Fallopian tube (tissue), 1 donor: ENCODE results near the genes P2RY6, RAB6A, DNAJB13 and CHRDL2.

- PRO-cap, result no peak
Observed at GRCh38 chr11:73239866-73240214, 21.8 kb downstream of the P2RY2 start.

GRCh38 chr11:73271808-73272997 lies at the start of gene P2RY6:
TSS of gene P2RY6 (plus strand) at chr11:73272338.
- PRO-cap, result no peak

DNA sequence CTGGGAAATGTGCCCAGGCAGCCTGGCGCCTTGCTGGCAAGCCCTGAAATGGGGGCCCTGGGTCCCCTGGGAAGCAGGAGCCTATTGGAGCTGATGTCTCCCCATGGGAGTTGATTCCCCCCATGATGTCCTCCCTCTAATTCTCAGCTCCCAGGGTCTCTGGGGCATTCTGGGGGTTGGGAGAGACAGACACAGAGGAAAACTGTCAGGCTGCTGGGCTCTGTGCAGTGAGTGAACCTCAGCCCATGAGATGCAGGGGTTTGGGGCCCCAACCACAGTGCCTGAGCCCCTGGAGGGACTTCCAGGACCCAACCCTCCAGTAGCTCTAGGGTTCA lies 9.5 kb downstream of the ARHGEF17 start:
- PRO-cap, result bidirectional peak, plus-strand start at position 167 of the sequence, minus-strand start outside the sequence

DNA sequence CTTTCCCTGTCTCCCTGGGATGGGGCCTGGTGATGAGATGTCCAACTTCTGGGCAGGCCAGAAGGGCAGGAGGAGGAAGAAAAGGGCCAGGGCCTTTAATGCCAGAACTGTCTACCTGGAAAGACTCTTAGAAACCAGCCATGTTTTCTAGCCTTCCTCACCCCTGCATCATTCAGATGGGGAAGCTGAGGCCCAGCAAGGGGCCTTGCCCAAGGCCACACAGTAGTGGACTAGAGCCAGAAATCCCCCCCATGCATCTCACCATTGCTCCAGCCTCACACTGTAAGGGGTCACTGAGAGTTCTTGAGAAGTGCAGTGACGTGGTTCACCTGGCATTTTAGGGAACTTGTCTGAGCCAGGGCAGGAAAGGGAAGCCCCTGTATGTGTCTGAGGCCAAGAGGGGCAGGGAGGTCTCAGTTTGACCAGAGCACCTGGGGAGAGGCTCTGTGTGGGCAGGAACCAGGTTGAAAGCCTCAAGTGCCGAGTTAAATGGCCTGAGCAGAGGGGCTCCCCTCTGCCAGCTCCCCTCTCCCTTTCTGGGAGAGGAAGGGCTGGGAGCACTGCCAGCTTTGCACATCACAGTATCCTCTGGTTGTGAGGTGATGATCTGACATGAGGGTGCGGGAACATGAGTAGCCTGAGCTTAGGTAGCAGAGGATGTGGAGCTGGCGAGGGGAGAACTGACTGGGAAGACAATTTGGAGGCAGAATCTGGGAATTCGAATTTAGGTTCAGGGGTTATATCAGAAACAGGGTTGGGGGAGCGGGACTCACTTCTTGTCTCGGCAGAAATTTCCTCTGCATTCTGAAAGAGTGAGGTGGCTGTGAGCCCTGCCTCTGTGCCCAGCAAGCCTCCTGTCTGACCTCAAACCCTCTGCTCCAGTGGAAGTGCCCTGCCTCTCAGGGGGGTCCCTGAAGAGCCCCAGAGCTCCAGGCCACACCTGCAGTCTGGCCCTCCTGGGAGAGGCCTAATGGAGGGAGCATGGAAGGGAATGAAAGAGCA lies 14.5 kb downstream of the ARHGEF17 start:
- PRO-cap, result no peak

DNA sequence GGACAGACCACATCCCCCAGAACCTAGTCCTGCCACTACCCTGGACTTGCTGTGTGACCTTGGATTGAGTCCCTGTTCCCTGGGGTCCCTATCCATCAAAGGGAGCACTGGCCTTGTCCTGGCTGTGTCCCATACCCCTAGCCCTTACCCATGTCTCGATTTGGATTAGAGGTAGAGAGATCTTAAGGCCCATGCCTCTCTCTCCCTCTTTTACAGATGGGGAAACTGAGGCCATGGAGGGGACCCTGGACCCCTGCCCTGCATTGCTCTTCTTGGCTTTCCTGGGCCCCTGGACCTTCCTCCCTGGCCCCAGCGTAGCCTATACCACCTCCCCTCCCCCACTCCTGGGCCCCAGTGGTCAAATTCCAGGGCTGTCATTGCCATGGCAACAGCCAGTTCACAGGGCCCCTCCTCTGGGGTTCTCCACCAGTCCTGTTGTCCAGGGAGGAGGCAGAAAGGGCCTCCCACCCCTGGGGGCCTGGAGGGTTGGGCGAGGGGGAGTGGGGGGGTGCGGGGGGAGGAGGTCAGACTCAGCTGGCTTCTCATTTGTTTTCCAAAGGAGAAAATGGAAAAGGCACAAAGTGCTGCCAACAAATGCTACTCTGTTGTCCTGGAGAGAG lies 23.2 kb downstream of the ARHGEF17 start:
- PRO-cap, result no peak

GRCh38 chr11:73760610-73761662 lies at the start of gene RAB6A:
TSS of gene RAB6A (minus strand) at chr11:73761074.
- PRO-cap, result bidirectional peak, plus-strand start at chr11:73761371, minus-strand start at chr11:73761074

GRCh38 chr11:73784895-73785165 lies 2.8 kb upstream of the MRPL48 start:
- PRO-cap, result no peak

- PRO-cap, result no peak
Observed at GRCh38 chr11:73931151-73931483, 19.7 kb upstream of the DNAJB13 start.

DNA sequence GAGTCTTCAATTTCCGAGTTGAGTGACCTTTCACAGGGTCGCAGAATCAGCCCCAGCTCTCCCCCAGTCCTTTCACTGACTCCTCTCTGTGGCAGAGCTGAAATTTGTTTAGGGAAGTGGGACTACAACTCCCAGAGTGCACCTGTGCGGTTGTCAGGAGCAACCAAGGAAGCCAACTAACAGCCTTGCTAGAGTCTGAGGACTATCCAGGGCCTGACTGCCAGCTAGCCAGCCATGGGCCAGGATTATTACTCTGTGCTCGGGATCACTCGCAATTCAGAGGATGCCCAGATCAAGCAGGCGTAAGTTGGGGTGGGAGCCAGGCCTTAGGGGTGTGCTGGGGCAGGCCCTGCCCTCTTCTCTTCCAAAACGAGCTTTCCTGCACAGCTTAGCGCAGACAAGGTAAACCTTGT lies at the start of gene DNAJB13:
Gene DNAJB13, plus strand, starts transcription at position 191 of the 413 bp plus-strand sequence.
- PRO-cap, result bidirectional peak, plus-strand start at position 191 of the sequence, minus-strand start at position 77 of the sequence

DNA sequence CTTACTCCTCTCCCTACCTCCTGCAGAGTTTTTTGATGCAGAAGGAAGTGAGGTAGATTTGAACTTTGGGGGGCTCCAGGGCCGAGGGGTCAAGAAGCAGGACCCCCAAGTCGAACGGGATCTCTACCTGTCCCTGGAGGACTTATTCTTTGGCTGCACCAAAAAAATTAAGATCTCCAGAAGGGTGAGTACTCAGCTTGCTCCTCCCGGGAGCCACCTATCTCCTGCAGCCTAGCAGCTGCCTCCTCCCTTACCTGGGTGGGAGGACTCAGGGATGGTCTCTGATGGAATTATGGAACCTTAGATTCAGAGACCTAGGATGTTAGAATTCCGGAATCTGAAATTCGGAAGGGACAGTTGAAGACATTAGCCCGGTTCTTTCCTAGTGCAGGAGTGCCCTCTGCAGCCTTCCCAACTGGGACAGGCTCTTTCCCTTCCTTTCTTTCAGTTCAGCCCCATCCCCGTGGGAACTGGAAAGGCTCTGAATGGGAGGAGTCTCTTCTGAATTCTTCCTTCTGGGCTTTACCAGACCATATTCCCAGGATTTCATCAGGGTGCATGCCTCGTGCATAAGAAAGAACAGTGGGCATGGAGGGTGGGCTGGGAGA lies 14.1 kb downstream of the DNAJB13 start:
- PRO-cap, result no peak

GRCh38 chr11:73976065-73976494 lies 6.6 kb downstream of the UCP2 start:
- PRO-cap, result no peak

GRCh38 chr11:74020418-74021203 lies 11.7 kb upstream of the UCP3 start:
- PRO-cap, result no peak

- PRO-cap, result no peak
Observed at GRCh38 chr11:74682984-74684019, 47.9 kb downstream of the CHRDL2 start.

GRCh38 chr11:74730825-74731920 lies at the start of gene CHRDL2:
TSS of gene CHRDL2 (minus strand) at chr11:74731426.
- PRO-cap, result no peak

DNA sequence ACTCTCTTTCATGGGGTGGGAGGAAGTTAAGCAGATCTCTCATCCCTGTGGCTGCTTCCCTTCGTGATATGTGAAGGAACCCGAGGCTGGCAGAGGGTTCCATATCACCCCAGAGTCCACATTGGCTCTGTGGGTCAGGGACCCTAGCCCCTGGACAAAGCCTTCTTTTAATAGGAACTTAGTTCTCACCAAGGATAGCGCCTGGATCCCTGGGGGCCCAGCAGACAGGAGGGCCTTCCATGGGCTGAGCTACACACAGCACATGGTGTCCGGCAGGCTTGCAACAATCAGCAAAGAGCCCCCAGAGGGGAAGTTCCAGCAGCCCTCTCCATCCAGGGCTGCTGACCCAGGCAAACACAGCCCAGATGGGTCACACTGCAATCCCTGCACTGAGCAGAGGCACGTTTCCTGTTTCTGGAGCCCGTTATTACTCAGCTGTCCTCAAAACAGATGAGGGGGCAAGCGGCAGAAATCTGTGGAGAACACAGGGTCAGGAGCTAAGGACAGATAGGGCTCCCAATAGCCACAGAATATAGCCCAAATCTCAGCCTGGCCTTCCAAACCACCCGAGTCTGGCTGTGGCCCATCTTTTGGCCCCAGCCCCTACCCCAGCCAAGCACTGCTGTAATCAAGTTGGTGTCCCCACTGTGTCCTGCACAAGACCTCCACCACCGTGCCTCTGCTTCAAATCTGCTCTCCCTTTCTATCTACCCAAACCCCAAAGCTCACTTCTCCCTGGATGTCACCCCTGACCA lies 30.7 kb downstream of the SLCO2B1 start:
- PRO-cap, result no peak

- PRO-cap, result no peak
Observed at GRCh38 chr11:75188598-75189040, 37.7 kb downstream of the SLCO2B1 start.

DNA sequence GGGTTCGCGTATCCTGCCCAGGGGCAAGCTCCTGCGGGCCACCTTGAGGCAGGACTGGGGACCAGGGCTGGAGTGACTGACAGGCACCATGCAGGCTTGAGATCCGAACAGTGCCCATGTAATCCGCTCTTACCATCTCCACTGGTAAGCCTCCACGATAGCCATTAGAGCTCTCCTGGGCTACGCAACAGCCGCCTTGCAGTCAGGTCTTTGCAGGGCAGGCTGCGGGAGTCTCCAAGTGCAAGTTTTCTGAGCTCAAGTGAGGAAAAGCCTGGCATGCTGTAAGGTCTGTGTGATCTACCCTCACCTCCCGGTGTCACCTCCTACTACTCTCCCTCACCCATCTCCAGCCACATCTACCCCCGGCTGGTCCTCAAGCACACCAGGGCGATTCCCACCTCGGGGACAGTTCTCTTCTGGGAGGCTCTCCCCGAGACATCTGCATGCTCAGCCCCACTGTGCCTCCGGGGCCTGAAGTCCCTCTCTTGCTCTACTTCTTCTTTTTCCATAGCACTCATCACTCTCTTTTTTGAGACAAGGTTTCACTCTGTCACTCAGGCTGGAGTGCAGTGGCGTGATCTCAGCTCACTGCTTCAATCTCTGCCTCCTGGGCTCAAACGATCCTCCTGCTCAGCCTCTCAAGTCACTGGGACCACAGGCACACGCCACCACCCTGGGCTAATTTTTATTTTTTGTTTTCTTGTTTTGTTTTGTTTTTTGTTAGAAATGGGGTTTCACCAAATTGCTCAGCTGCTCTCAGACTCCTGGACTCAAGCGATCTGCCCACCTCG lies 49.7 kb downstream of the TPBGL start:
- PRO-cap, result no peak

- PRO-cap, result unidirectional peak, plus-strand start at chr11:75351341
Observed at GRCh38 chr11:75351001-75351383, 469 bp downstream of the ARRB1 start.

GRCh38 chr11:75369812-75370355 lies 18.4 kb upstream of the ARRB1 start:
- PRO-cap, result bidirectional peak, plus-strand start at chr11:75370080, minus-strand start at chr11:75369981

DNA sequence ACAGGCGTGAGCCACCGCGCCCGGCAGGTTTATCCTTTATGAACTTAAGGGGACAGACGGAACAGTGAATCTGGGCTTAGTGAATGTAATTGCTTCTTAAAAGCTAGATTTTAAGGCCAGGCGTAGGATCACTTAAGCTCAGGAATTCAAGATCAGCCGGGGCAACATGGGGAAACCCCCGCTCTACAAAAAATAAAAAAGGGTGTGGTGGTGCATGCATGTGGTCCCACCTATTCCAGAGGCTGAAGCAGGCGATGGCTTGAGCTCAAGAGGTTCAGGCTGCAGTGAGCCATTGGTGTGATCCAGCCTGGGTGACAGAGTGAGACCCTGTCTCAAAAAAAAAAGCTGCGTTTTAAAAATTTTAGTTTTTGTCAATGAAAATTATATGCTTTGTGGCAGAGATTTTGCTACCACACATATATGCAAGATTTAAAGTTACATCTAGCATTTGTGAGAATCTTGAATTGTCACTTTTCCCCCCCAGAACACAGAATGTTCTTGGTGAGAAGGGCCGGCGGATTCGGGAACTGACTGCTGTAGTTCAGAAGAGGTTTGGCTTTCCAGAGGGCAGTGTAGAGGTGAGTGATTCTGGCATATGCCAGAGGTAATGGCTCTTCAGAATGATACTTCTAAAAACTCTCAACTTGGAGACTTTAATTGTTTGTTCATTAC lies 2.0 kb downstream of the RPS3 start:
- PRO-cap, result no peak